Osteocyte (in vitro differentiated cells): Measurements from ENCODE around the genes CALHM6, KPNA5, GOPC and PLN.

DNA sequence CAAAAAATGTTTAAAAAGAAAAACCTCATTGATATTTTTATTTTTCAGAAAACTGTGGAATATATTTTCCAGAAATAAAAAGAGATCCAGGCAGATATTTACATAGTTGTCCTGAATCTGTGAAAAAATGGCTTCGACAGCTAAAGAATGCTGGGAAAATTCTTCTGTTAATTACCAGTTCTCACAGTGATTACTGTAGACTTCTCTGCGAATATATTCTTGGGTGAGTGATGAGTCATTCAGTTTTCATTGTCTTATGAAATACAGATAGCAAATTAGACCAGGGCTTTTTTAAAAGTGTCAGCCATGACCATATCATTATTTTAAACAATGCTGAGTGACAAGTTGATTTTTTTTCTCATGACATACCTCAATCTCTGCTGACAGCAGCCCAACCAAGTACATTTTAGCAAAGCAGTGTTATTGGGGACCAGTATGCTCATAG is 32.8 kb downstream of the TSPYL4 start:
- PRO-cap = no peak

DNA sequence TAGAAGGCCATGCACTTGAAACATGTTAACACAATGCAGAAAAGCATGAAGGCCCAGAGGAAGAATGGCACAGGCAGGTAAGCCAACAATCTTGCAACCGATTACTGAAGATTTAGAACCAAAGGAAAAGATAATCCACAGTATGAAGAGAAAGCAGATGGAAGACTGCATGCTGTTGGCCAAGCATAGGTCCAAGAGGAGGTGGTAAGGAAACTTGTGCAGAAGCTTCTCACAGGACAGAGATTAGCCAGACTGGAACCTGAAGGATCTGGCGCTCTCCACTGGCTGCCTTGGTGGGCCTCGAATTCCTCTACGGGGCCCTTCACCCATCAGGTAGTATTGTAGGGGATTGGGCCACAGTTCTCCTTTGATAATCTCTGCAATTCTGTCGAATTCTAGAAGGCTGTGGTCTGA is 1.3 kb downstream of the TSPYL4 start:
- PRO-cap = no peak

- PRO-cap = no peak
These were observed 1.4 kb upstream of the TSPYL4 start for GRCh38 chr6:116255068-116255916.

DNA sequence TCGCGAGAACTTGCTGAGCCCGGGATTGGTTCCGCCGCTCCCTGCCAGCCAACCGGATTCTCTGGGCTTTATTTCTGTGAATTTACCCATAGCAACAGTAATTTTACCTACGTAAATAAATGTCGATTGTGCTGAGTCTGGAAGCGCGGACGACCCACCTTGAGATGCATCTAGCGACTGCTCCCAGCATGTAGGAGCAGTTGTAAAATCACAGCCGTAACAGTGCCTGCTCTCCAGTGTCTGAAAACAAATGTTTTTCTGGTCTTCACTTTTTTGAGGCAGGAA is 187 bp upstream of the TSPYL1 start:
- PRO-cap = bidirectional peak, plus-strand start at position 149 of the sequence, minus-strand start outside the sequence

DNA sequence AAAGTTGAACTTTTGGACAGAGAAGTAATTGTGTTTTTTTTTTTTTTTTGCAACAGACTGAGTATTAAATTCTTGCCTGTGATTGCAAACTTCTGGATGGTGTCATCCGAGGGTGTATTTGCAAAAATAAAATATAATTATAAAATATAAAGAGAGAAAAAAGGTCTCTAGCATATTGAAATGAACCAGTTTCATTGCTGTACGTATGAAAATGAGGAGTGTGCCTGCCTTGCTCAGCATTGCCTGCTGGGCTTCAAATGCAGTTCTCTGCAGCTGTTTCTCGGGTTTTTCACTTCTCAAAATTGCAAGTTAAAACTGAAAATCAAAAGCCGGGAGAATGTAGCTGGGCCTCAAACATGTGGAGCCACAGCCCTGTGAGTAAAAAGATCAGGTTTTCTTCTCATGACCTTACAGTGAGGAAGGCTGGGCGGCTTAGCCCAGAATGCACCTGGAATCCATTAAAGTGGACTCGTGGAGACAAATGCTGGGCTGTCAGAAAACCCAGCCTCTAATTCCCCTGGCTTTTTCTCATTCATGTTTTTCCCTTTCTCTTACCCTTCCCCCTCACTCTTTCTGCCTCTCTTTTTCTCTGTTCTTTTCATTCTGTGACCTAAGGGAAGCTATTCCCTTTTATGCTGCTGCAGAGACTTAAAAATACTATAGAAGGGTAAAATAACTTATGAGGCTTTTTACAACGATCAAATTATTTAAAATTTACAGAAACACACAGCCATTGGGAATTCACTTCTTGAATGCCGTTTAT is 34.4 kb downstream of the DSE start:
- PRO-cap = no peak

DNA sequence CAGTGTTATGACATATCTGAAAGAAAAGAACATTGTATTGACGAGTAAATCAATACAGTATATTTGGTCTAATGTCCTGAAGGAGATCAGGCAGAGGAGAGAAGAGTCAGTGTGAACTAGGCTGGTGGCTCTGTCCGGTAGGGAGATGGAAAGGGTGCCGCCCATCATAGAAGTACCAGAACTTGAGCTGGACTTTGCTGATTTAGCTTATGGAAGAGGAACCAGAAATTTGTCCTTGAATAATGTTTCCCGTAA is at the start of gene CALHM6:
Gene CALHM6 (plus strand): TSS at position 197 of the 255 bp plus-strand sequence.
- PRO-cap = no peak

DNA sequence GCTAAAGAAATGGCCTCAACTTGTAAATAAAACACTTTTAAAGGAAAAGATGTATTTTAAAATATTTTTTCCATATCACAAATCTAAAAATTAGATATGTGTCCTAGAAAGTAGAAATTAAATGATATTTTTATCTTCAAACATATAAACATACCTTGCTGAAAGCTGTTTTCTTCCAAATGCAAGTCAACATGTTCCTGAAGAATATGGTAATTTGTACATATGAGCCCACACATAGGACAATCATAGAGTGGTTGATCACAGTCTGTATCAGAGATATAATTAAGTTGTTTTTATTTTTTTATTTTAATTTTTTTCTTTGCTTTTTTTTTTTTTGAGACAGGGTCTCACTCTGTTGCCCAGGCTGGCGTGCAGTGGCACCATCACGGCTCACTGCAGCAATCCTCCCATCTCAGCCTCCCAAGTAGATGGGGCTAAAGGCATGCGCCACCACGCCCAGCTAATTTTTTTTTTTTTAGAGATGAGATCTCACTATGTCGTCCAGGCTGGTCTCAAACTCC is 7.9 kb downstream of the ZUP1 start:
- PRO-cap = no peak

DNA sequence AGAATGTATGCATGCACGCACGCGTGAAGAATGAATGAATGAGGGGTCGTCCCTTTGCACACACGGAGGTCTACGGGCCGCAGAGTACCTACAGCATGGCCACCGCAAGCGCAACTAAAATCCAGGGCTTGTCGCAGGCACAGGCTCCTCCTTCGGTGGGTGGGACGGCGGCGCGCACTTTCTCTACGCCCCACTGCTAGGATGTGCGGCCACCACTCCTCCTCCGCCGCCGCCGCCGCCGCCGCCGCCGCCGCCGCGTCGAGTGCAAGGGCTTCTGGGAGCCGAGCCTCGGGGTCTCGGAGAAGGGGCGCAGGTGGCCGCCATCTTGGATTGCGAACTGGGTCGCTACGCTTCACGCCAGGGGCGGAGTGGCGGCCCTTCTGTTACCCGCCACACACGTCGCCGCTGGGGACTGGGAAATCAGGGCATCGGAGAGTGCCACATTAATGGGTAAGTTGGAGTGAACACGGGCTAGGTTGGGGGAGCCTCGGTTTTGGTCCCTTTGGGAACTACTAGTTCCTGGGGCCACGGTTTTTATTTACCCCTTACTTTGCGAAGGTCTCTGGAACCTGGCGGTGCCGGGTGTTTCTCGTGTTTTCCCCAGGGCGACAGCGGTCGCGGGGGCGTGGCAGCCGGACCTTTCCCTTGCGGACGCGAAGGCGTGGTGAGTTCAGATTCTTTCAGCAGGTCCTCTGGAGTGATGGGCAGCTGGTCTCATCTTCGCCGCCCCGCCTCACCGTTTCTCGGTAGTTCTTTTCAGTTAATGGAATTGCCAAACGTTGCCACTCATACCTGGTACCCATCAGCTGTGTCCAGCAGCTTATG is at the start of gene KPNA5:
Gene KPNA5 (plus strand): TSS at position 323 of the 825 bp plus-strand sequence.
- PRO-cap = bidirectional peak, plus-strand start at position 300 of the sequence, minus-strand start at position 116 of the sequence

GRCh38 chr6:117601704-117603141 is at the start of gene GOPC:
Gene GOPC (minus strand): TSS chr6:117602511.
- PRO-cap = bidirectional peak, plus-strand start at chr6:117602270, minus-strand start at chr6:117602201; bidirectional peak, plus-strand start at chr6:117602663, minus-strand start at chr6:117602496; bidirectional peak, plus-strand start at chr6:117602914, minus-strand start at chr6:117602874

- PRO-cap = no peak
These were observed 2.5 kb downstream of the NUS1 start for GRCh38 chr6:117677497-117678536.

GRCh38 chr6:118377762-118378671 is 170.1 kb upstream of the PLN start:
- PRO-cap = no peak

DNA sequence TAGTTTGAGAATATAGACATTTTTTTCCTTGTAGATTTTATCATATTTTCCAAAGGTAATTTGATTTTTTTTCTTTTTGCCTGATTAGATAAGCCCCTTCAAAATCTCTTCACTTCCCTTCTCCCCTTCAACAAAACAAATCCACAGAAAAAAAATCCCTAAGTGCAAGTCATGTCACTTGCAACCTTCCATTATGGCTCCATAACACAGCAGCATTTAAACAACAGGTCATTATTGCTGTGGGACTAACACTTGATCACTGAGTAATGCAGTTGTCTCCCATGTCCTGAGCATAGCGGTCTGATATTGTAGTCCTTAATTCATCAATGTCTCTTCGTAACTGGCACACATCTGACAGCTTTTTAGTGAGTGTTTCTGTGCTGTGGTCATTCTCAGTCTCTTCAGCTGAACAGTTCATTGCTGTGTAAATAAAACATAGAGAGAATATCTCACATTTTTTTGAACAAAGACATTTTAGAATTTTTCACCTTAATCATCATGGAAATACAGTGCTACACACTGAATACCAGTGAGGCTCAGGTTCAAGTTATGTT is 82.9 kb upstream of the PLN start:
- PRO-cap = no peak

- PRO-cap = no peak
These were observed 47.1 kb upstream of the PLN start for GRCh38 chr6:118500808-118501652.

DNA sequence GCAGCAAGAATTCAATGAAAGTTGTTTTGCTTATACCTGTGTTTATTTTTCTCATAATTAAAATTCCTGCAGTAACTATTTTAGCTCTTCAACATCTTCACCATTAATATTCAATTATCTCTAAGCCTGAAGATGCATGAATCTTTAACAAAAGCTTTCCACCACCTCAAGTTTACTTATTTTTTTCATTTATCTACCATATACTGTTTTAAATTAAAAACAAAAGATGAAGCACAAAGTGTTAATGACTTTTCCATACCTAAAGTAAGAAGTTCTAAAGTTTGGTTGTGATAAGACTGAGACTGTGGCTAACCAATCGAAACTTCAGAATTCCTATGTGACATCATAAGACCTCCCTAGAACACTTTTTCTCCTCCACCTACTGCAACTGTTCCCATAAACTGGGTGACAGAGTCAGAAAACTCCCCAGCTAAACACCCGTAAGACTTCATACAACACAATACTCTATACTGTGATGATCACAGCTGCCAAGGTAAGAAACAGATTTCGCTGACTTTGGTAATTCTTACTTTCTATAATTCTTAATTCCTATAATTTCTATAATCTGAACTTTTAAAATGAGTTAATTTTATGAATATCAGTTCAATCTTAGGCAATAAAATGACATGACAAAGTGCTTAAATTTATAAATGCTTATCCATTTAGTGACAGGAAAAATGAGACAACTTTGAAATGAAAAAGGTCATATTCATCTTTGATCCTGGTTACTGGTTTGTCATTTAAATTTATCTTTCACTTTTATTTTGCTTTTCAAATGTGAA is at the start of gene PLN:
Gene PLN (plus strand): TSS at position 397 of the 782 bp plus-strand sequence.
- PRO-cap = no peak

DNA sequence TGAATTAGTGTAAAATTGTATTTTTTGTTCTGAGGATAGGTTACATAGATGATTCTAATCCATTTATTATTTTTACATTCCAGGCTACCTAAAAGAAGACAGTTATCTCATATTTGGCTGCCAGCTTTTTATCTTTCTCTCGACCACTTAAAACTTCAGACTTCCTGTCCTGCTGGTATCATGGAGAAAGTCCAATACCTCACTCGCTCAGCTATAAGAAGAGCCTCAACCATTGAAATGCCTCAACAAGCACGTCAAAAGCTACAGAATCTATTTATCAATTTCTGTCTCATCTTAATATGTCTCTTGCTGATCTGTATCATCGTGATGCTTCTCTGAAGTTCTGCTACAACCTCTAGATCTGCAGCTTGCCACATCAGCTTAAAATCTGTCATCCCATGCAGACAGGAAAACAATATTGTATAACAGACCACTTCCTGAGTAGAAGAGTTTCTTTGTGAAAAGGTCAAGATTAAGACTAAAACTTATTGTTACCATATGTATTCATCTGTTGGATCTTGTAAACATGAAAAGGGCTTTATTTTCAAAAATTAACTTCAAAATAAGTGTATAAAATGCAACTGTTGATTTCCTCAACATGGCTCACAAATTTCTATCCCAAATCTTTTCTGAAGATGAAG is 10.8 kb downstream of the PLN start:
- PRO-cap = no peak

- PRO-cap = no peak
These were observed 48.6 kb upstream of the ASF1A start for GRCh38 chr6:118845301-118845769.

DNA sequence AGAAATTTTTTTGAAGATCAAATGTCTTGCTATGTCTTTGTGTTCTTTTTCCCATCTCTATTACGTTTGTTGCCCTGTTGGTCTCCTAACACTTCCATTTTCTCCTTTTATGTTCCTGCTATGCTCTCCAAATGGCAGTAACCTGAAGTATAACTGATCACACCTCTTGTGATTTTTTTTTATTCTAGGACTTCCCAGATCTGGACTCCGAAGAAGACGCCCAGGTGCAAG is 764 bp upstream of the ASF1A start:
- PRO-cap = no peak

- PRO-cap = no peak
These were observed 122.8 kb upstream of the FAM184A start for GRCh38 chr6:119201032-119201930.

DNA sequence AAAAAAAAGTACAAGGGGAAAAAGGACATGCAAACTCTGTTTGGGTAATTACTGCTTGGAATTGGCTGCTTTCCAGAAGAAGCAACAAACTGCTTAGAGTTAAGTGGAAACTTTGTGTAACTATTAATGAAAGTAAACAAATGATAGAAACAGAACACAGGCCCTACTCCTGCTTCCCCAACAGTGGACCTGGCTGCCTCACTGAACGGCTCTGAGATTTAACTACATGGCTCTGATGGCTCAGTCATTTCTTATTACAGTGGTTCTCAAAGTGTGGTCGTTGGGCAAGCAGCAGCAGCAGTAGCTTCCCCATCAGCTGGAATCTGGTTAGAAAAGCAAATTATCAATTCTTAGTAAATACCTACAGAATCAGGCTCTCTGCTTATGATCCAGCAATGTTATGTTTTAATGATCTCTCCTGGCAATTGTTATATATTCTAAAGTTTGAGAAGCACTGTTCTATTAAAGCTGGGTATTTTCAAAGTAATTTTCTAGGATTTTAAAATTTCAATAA is 108.3 kb downstream of the MAN1A1 start:
- PRO-cap = no peak

DNA sequence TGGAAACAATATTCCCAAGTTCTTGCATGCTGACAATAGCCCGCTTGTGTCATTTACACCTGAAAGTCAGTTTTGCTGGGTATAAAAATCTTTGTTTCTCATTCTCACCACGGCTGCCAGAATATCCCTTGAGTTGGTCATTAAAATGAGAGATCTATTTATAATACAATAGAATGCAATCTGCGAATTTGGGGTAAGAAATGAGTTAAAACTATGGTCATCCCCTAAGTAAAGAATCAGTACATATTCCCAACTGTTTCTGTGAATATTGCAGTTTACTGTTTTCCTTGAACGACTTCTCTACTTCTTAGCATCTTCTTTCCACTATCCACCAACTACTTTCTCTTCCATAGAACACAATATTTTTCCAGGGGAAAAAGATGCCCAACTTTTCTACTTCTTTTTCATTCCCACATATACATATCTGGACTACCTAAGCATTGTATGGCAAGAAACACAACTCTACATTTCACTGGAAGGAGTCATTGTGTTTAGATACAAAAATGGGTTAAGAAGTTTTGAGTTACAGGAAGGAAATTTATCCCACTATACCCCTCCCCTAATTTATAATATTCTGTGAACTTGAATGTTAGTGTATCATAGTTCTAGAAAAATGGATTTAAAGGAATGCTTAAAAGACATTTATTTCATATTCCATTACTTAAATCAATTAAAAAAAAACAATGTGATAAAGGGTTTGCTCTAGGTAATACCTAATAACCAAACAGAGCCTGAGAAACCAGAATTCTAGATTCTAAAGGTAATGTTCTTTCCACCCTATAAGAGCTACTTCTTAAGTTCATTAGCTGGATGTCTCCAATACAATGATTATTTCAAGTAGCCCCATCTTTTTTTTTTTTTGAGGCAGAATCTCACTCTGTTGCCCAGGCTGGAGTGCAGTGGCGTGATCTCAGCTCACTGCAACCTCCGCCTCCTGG is 78.6 kb downstream of the MAN1A1 start:
- PRO-cap = no peak